Placental epithelial cell (primary cell): Measurements from ENCODE around the genes BCAS2 and NGF.

GRCh38 chr1:114390436-114391040, 120.5 kb downstream of the TRIM33 start:
- CAGE, long polyA plus RNA = no peak

GRCh38 chr1:114396273-114396838, 114.6 kb downstream of the TRIM33 start:
- CAGE, long polyA plus RNA = no peak

DNA sequence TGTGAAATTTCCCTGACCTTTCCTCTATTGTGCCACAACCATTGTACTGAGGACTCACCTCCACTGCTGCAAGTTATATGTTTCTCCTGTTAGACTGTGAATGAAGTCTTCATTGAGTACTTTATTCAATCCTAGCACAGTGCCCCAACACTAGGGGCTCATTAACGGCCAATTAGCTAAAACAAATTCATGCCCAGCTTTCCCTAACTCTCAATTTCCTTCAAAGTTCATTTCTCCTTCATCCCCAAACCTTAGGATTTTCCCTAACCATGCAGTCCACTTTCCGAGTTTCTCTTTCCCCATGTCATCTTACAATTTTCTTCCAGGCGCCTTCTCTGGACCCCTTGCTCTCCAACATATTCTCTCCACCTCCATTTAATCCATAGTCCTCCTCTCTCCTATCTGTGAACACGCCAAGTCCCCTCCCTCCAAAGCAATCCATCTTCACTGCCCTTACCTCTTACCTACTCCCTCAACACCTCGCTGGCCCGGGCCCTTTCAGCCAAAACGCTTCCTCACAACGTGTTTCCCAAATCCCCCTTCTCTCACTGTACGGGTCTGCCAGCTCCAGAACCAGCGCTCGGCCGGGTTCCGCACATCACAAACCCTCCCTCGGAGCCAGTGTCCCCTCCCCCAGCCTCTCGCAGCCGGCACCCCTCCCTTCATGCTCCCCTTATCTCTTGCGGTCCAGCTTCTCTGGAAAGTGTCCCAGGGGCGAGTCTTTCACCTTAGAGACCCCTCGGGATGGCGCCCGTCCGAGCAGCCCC, 1.1 kb downstream of the TRIM33 start:
- CAGE, long polyA plus RNA = no peak

- CAGE, long polyA plus RNA = no peak
These were observed 8.1 kb downstream of the BCAS2 start for GRCh38 chr1:114572972-114574104.

DNA sequence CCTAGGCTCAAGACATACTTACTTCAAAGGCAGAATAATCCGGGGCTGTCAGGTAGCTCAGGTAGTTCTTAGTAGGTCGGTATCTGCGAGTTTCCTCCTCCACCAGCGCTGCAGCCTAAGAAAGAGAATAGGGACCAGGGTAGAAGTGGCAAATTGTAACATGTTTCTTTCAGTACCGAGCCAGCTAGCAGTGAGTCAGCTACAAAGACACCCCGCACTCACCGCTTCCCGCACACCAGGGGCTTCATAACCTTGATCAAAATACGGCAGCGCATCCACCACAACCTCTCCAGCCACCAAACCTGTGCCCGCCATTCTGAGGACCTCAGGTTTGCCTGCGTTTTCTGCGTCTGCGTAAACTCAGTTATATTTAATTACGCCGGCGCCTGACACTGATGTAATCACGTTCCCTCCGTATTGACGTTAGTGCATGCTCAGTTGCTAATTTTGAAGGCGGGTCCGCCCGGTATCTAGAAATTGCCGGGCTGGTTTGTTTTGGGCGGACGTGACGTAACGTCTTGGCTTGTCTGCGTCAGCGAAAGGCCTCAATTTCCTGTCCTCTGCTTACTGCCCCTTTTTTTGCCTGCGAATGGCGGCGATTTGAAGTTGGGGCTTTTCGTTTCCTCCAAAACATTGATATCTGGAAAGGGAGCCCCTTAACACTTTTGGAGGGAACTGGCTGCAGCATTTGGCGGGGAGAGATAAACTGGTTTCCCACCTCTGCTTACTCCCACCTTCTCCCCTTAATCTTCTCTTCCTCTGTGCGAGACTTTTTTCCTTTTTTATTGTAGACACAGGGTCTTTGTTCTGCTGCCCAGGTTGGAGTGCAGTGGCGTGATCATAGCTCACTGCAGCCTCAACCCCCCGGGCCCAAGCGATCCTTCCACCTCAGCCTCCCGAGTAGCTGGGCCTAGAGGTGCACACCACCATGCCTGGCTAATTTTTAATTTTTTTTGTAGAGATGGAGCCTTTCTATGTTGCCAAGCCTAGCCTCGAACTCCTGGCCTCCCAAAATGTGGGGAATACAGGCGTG, at the start of gene BCAS2:
TSS of gene BCAS2 (minus strand) at position 339 of the 1,033 bp plus-strand sequence.
- CAGE, long polyA plus RNA = no peak

- CAGE, long polyA plus RNA = no peak
These were observed 29.8 kb upstream of the BCAS2 start for GRCh38 chr1:114611244-114611538.

DNA sequence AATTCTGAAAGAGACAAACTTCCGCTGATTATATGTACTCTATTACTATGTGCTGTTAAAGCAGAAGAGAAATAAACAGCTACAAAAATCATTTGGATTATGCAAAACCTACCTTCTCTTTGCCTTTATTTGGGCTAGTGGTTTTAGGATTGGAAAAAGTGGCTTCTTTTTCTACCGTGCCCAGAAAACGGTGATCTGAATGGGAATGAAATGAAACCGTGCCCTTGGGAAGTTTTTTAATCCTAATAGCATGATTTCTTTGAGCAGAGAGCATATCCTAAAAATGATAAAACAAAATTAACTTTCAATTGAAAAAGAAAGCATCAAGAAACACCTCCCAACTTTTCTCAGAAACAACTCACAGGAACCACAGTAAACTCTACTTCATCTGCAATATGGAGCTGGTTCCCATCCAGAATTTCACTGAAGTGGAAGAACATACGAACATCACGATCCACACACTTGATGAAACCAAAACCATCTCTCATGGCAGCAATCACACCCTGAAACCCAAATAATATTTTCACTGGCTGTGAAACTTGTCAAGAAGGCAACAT, 13.7 kb upstream of the NRAS start:
- CAGE, long polyA plus RNA = no peak

GRCh38 chr1:114736986-114737336, 20.4 kb upstream of the NRAS start:
- CAGE, long polyA plus RNA = no peak

GRCh38 chr1:115098133-115098754, 8.9 kb upstream of the TSPAN2 start:
- CAGE, long polyA plus RNA = no peak

DNA sequence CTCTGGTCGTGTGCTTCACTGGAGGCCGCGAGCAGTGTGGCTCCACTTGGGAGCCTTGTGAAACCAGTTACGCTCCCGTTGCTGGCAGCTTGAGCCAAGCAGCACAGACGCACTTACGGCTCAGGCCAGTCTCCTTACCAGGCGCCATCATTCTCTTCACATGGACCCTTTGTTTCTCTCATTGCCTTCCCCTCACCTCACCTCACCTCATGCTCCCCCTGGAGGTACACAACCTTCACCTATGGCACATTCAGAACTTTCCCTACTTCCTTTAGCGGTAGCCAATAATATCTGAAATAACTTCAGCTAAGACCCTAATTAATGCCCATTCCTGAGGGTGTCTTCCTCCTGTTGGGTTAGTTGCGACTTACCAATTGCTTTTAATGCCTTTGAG, 49.8 kb upstream of the TSPAN2 start:
- CAGE, long polyA plus RNA = no peak

DNA sequence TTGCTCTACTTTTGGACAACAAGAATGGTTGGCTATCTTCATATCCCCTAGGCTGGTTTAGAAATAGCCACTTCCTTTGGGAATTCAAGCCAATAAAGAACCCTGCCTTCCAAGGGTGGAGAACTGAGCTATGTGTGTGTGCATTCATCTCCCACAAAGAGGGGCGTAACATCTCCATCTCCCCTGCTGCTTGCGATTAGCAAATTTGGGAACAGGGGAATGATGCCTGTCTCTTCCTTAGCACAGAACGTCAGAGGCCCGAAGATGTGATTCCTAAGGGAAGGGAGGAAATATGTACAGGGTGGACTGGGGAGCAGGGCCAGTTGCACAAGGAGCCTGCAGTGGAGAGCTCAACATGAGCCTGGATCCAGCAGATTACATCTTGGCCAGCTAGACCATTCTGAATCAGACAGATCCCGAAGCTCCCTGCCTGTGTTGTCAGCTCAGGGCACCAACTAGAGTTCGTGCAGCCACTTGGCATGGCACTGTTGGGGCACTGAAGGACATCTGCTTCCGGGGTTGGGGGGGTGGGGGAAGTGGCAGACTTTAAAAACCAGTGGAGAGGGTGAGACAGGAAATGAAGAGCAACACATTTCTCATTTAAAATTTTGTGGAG, 118.1 kb downstream of the NGF start:
- CAGE, long polyA plus RNA = no peak

- CAGE, long polyA plus RNA = no peak
These were observed at the start of gene NGF for GRCh38 chr1:115338090-115338868. TSS of gene NGF (minus strand) at chr1:115338249.

GRCh38 chr1:115564132-115564645, 77.6 kb upstream of the VANGL1 start:
- CAGE, long polyA plus RNA = no peak

DNA sequence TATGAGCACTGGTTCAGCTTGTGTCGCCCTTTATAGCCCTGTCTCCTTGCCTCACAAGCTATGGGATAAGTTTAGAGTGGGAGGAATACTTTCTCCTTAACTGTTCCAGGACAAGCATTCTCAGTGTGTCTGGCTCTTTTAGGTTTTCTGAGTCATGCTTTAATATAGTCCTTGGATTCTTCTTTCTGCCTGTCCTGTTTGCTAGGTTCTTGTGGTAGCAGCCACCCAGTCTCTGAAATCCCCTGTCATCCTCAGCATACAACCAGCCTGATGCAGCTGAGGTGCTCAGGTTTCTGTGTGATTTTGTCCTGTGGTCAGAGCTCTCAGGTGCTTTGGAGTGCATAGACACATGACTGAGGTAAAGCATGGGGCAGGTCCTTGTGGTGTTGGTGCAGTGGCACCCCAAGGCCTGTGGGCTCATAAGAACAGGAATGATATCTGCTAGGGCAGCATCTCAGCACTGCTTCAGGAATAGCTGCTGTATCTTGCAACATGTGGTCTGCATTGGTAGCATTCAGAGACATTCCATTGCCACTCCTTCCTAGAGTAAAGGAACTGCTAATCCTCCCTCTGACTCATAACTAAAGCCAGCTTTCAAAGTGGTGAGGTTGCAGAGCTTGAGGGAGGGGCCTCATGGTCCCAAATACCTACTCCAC, 14.2 kb upstream of the CASQ2 start:
- CAGE, long polyA plus RNA = no peak

GRCh38 chr1:116145921-116146234, 34.7 kb downstream of the MAB21L3 start:
- CAGE, long polyA plus RNA = no peak

GRCh38 chr1:116384543-116384904, 11.5 kb downstream of the ATP1A1 start:
- CAGE, long polyA plus RNA = no peak

GRCh38 chr1:116393162-116393685, 20.2 kb downstream of the ATP1A1 start:
- CAGE, long polyA plus RNA = no peak

DNA sequence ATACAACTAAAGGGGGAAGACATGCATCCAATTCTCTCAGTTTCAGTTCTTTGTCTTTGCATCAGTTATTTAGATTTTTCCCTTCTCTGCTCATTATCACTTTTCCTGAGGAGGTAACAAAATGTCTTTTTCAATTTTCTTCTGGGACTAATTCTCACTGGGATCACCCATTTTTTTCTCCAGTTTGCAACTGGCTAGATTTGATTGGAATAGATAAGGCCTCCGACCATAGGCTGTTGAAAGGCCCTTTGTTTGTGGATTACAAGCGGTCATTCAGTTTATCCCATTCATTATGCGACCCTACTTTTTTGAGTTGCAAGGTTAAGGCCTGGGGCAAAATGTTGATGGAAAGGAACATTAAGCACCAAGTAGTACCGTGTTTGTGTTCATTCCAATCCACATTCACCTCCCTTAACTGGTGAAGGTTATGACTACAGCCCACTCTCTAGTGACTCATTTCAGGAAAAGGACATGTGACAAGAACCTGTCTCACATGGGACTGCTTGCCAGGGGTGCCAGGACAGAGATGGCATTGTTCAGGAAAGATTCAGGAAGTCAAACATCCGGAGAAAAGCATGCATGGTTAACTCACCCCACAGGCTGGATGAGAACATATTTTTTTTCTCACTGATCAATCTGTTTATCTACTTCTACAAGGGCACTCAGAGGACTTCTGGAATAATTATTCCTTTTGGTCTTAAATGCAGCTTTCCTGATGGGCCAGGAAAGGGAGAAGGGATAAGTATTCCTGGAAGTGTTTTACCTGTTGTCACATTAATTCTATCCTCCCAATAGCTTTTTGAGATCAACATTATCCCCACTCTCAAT, 81.6 kb downstream of the CD58 start:
- CAGE, long polyA plus RNA = no peak

GRCh38 chr1:116531759-116532529, 38.9 kb downstream of the CD58 start:
- CAGE, long polyA plus RNA = no peak

DNA sequence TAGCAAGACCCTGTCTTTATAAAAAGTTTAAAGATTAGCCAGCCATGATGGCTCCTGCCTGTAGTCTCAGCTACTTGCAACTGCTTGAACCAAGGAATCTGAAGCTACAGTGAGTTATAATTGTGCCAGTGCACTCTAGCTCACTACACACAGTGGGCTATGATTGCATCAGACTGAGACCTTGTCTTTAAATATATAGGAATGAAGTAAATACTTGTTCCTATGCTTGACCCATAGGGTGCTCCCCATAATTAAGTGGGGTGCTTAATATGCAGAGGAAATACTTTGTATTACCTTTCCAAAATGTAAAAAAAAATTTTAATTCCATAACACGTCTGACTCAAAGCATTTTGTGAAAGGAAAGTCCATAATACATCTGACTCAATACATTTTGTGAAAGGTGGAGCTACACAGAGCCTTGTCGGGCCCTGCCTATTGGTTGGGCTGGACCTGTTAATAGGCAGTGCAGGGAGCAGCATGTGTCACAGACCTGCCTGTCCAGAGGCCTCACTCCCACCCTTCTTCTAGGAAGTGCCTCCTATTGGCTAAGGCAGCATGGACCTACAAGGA, 33.7 kb downstream of the CD58 start:
- CAGE, long polyA plus RNA = no peak